Airway epithelial cell (primary cell): Measurements from ENCODE around the gene INPP5J.

DNA sequence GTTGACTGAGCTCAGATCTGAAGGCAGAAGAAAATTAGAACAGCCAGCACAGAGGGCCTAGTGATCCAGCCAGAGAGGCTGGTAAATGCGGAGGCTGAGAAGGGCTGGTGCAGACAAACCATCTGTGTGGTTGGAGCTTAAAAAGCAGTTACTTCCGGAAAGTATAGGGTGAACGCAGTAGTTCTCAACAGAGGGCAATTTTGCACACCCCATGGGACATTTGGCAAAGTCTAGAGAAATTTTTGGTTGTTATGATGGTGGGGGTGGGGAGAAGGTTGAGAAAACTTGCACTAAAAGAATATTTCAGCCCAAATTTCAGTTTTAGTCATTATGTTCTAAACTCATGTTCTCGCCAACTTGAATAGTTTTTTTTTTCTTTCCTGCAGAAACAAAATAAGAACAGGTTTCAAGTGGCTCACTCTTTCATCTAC, 1.5 kb upstream of the HORMAD2 start:
- RAMPAGE, long total RNA: no peak

DNA sequence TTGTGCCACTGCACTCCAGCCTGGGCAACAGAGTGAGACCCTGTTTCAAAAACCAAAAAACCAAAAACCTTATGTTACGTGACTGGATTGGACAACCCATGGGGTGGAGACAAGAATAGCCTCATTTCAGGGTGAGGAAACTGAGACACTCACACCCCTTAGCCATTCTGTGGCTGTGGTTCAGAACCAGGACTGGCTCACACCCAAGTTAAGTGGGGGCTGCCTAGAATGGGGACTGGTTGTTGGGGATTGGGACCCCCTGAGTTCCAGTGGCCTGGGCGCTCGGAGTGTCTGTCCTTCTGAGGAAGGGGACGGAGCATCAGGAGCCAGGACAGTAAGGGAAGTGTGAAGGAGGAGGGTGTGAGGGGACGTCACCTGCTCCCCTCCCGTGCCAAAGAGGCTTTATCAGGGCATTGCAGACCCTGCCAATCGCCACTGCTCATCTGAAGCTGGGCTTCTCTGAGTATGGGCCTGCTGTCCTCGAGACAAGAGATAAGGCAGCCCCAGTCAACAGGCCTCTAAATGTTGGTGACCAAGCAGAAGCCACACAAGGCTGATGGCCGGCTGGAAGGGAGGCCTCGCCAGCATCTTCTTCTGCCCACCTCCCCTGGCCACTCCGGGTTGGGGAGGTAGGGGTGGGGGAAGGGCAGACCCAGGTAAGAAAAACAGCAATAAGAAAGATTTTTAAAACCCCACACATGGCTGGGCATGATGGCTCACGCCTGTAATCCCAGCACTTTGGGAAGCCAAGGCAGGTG, 29.9 kb downstream of the LIF start:
- RAMPAGE, long total RNA: no peak

DNA sequence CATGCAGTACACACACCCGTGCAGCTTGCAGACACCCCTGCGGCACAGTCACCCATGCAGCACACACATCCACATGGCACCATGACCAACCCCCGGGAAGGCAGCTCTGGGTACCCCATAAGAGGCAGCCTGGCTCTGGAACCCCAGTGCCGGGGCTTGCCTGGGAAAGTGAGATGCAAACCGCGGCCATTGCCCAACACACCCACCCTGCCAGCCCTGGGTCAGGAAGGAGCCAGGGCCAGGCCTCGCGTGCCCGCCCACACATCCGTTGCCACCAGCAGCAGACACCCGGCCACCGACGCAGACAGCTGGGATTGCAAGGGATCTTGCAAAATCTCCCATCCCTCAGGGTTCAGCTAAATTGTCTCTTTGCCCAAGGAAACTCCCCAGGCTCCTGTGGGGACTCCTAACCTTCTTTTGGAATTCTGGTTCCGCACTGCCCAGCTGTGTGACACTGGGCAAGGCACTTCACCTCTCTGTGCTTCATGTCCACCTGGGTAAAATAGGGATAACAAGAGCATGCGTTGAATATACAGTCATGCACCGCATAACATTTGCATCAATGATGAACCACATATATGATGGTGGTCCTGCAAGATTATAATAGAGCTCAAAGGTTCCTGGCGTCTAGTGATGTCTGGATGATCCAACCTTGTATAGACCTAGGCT, 9.8 kb downstream of the CASTOR1 start:
- RAMPAGE, long total RNA: no peak

GRCh38 chr22:30305911-30306293, 16.6 kb upstream of the CASTOR1 start:
- RAMPAGE, long total RNA: no peak

DNA sequence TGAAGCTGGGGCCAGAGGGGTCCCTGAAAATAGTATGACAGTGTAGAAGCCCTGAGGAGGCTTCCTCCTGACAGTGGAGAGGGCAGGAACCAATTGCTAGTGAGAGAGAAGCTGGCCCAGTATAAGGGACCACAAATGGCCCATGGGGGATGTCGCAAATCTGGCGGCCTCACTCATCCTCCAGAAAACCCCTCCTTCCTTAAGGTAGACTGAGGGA, 17.7 kb upstream of the CASTOR1 start:
- RAMPAGE, long total RNA: no peak

DNA sequence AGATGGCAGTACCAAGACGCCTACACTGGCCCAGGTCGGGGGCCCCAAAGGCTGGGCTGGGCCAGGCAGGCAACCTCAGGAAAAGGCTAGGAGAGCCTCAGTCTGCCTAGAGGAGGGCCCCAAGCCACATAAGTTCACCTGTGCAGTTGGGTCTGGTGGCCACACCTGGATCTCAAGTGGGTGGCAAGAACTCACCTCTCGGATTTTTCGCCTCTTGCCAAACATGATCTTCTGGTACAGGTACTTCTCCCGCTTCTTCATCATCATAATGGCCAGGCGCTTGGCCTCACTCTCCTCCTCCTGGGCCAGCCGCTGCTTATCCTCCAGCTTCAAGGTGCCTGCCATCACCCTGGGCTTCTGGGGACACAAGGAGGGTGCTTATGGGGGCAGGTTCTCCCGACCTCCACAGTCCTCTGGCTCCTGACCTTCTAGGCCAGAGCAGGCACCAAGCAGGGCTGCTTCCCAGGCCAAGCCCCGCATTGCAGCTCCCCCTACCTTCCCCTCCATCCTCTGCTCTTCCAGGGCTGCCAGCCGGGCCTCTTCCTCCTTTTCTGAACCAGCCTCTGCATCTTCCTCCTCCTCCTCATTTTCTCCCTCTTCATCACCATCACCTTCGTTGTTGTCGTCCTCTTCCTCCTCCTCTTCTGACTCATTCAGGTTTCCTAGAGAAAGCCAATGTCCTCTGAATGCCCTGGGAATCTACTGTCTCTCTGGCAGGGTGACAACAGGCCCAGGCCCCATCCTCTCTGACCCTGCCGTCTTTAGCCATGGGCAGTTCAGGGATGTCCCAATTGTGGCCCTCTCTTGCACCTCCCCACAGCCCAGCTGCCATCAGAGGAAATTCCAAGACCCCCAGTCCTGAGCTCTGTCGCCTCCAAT, 4.4 kb upstream of the GAL3ST1 start:
- RAMPAGE, long total RNA: no peak

- RAMPAGE, long total RNA: no peak
These were observed 3.2 kb downstream of the TCN2 start for GRCh38 chr22:30609911-30610811.

- RAMPAGE, long total RNA: no peak
These were observed 2.0 kb downstream of the DUSP18 start for GRCh38 chr22:30665675-30666142.

DNA sequence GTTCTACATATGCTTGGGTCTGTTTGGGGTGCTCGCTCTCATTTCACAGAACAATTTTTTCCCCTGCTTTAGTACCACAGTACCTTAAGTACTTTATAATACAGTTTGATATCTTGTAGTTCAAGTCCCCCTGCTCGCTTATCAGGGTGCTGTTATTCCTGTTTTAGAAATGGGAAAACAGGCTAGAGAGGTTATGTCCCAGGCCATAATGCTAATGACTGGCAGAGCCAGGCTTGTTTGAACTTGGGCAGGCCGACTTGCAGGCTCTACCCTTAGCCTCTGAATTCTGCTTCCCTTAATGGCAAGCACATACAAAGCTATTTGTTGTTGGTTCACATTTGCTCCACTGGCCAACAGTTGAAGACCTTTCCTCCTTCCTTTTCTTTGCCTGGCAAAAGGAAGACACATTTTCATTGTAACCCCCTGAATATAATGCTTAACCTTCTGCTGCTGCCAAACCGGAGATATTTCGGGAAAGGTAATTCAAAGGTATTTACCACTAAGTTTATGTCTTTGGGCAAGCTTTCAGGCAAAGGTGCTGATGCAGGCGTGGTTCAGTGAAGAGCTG, 132.4 kb downstream of the MORC2 start:
- RAMPAGE, long total RNA: no peak

DNA sequence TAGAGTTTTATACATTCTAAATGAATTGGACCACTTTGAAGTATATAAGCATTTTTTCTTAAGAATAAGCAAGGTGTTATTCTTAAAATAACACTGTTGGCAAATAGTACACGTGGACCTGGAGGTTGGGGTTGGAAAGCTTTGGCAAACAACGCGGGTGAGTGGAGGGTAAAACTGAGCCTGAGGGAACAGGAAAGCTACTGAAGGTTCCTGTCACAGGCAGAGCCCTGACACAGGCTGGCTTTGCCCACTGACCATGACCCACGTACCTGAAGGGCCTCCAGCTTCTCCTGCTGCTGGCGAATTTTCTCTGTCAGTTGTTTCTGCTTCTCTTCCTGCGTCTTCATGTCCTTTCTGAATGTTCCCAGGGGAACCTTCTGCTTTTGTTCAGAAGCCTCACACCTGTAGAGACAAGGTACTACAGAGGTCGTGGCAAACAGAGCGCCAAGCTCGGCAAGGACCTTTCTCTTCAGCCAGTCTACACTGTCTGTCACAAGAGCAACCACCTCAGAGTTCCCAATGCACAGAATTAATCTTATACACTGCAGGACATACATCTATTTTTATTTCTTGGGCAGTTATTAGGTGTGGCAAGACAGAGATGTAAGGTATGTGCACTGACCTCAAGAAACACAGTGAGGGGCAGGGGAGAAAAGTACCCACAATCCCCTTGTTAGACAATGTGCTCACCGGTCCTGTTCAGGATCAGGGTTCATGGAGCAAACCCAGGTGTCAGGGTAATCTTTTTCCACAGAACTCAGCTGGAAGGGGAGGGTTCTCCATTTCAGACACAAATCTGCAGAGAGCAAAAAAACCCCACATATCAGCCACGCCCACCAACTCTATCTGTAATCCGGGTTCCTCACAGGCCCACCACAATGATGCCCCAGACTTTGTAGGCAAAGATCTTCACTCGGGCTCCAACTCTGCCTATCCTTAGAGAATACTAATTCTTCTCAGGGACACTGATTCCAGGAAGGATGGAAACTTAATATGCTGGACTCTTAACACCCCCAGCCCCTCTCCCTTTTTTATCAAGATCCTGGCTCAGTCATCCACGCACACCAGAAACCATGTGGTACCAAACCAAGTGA, 32.0 kb downstream of the MORC2 start:
- RAMPAGE, long total RNA: no peak

DNA sequence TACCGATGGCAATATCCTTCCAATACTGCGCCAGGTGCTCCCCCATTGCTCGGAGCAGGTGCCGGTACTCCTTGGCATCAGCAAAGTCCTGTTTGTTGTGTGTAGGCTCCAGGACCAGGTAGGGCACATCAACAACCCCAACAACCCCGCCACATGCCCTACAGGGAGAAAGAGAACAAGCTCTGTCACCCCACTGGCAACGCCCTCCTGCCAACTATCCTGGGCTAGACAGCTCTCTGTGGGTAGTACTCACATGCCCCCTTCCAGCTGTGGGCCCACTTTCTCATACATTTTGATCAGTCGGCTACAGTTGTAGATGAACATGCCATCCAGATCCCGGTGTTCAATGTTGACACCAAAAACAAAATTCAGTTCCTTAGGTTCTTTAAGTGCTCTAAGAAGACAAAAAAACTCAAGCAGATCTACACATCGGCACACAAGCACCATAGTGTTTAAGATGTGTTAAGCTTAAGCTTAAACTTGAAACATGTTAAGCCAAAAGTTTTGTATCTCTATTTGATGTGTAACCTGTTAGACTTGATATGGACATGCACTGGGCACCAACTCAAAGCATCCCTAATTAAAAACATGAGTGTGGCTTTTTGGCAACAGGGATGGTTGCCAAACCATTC, 30.6 kb downstream of the MORC2 start:
- RAMPAGE, long total RNA: no peak

- RAMPAGE, long total RNA: no peak
These were observed 8.5 kb upstream of the MORC2 start for GRCh38 chr22:30976703-30977891.

DNA sequence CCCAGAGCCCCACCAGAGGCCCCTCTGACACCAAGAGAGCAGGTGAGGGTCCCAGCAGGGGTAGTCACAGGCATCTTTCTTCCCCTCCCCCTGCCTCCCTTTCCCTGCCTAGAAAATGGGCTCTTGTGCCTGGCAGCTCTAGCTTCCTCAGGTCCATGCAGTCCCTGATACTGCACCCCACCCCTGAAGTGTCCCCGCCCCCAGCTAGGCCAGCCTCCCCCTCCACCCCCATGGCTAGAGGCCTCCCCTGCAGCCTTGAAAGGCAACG, 9.0 kb downstream of the SMTN start:
- RAMPAGE, long total RNA: no peak

GRCh38 chr22:31090407-31090901, 9.3 kb downstream of the SMTN start:
- RAMPAGE, long total RNA: no peak

DNA sequence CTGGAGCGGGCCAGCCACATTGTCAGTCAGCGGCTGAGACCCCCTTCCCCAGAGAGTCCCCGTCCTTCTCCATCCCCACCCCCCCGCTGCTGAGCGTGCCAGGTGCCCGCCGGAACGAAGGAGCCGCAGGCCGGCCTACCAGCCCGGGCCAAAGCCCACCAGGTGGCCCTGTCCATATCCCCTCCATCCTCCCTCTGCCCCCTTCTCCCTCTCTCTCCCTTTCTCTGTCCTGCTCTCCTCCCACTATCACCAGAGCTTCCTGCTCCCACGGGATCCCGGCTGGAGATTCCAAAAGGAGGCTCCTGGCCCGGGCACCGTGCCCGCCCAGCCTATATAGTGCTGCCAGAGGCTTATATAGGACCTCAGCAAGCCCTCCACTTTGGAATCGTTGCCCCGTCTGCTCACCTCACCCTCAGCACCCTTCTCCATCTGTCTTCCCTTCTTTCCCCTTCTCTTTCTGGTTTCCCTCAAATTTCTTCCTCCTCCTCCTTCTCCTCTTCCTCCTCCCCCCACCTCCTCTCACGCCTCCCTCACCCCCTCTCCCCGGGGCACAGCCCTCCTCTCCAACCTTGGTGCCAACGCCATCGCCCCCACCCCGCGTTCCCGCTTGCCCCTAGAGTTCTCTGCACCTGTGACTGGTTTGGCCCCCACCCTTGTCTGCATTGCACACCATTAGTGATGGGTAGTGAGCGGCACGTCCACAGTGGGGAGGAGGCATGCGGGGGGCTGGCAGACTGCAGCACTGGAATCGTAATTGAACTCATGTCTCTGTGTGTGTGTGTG, 7.2 kb downstream of the SELENOM start:
- RAMPAGE, long total RNA: no peak

DNA sequence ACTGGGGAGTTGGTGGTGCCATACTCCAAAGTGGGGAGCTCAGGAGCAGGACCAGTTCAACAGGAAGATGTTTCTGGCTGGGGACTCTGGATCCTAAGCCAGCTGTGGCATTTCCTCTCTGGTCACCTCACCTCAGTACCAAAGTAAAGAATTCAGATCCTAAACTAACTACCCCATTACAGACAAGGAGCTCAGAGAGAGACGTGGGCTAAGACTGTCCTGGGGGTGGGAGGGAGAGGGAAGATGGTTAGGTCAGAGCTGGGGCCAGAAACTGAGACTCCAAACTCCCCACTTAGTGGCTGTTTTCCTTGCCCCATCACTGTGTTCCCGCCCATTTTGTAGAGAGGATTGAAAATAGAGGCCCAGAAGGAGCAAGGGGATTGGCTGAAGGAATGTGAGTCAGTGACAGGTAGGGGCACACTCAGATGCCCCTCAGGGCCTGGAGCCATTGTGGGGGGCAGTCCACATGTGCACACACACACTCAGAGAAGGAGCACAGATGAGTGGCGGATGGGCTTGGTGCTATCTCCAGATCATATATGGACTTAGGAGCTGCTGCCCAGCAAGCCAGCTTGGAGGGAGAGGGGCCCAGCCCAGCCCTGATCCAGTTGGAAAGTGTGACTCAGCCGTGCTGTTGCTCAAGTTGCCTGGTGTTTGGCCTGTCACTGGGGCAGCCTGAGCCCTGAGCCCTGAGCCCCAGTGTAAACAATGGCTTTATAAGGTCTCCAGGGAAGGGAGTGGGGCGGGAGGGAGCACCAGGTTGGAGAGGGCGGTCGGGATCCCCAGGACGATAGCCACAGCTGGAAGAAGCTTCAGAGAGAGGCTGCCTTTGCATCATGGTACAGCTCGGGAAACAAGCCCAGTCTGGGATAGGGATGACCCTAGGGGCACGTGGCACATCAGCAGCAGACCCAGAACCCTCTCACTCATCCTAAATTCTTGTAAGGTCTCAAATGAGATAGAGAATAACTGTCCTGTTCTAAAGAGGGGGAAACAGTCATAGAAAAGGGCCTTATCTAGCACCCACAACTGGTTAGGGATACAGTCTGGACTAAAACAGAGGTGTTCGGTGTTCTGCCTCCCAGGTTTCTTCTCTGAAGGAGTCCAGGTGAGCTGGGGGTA, 5.0 kb downstream of the SELENOM start:
- RAMPAGE, long total RNA: no peak

GRCh38 chr22:31121978-31123108, at the start of gene INPP5J:
Gene INPP5J, plus strand, starts transcription at chr22:31122966.
- RAMPAGE, long total RNA: no peak

DNA sequence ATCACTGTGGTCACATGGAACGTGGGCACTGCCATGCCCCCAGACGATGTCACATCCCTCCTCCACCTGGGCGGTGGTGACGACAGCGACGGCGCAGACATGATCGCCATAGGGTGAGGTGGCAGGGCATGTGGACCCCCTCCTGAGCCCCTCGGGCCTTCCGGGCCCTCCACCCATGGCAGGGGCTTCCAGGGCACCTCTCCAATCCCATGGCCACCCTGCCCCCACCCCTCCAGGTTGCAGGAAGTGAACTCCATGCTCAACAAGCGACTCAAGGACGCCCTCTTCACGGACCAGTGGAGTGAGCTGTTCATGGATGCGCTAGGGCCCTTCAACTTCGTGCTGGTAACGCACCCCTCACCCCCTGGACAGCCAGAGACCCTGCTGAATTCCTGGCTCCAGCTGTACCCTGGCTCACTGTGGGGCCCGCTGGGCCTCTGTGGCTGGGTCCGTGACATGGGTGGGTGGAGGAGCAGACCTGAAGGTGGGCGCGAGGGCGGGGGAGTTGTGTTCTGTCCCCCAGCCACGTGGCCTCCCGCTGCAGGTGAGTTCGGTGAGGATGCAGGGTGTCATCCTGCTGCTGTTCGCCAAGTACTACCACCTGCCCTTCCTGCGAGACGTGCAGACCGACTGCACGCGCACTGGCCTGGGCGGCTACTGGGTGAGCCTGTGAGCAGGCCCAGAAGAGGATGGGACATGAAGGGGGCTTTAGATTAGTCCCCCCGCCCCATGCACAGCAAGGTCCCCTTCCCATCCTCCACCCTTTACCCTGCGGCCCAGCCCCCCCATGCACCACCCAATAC, 3.8 kb downstream of the INPP5J start:
- RAMPAGE, long total RNA: no peak

- RAMPAGE, long total RNA: no peak
These were observed 16.7 kb upstream of the LIMK2 start for GRCh38 chr22:31195249-31195911.

DNA sequence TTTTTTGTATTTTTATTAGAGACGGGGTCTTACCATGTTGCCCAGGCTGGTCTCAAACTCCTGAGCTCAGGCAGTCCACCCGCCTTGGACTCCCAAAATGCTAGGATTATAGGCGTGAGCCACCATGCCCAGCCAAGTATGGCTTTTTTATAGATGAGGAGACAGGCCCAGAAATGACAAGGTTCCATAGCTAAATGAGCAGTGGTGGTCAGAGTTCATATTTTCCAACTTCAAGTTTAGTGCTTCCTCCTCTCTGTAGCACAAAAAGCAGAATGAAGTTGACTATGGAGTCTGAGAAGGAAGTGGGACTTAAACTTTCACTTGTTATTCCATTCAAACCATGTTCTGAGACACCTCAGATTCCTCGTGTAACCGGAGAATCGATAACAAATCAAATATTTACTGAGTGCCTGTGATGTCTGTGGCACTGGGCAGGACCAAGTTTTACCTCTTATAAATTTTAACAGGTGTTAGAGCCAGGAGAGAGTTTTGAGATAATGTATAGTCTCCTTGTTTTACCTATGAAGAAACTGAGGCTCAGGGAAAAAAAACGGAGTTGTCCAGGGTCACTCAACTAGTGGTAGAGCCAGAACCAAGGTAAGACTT, 3.0 kb downstream of the LIMK2 start:
- RAMPAGE, long total RNA: no peak